ENCODE measurements around the genes CFAP107 and PRAMEF27.

GRCh38 chr1:12178829-12179645 is 12.2 kb downstream of the TNFRSF1B start:
- PRO-cap: no peak
- RAMPAGE, long total RNA, 2 experiments: no peak in any of the 2 experiments

DNA sequence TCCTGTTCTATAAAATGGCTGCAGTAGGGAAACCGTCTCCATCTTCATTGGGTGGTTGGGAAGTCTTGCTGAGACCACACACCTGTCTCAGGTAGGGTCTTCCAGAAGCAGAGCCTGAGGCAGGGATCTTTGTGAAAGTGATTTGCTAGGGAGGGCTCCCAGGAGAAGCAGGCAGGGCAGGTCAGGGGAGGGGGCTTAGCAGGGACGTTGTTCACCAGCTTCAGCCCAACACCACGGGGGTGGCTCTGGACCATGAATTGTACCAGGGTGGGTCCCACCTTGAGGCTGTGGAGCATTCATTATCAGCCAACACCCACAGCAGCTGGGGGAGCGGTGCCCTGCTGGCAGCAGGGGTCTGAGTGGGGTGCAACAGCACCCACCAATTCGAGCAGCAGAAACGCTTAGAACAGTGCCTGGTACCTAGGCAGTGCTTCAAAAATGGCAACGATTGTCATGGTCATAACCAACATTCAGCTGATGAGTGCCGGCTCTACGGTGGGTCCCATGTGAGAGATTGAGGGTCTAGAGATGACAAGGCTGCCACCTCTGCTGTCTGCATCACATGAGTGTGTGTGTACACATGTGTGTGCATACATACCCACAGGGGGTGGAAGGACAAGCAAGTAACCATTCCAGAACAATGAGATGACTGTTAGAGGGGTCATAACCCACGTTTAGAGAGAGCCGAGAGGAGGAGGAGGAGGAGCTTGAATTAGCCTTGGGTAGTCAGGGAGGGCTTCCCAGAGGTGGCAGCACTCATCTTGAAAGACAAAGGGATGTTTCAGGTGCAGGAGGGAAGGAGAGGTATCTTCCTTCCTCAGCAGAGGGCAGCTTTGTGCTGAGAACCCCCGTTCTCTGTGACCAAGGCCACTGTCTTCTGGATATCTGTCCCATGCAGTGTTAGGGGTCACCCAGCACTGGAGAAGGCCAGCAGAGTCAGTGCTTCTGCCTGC is 21.1 kb downstream of the TNFRSF1B start:
- PRO-cap: no peak
- RAMPAGE, long total RNA, 2 experiments: no peak in any of the 2 experiments

GRCh38 chr1:12342449-12343015 is 112.7 kb downstream of the VPS13D start:
- PRO-cap: no peak
- RAMPAGE, long total RNA, 2 experiments: no peak in any of the 2 experiments

DNA sequence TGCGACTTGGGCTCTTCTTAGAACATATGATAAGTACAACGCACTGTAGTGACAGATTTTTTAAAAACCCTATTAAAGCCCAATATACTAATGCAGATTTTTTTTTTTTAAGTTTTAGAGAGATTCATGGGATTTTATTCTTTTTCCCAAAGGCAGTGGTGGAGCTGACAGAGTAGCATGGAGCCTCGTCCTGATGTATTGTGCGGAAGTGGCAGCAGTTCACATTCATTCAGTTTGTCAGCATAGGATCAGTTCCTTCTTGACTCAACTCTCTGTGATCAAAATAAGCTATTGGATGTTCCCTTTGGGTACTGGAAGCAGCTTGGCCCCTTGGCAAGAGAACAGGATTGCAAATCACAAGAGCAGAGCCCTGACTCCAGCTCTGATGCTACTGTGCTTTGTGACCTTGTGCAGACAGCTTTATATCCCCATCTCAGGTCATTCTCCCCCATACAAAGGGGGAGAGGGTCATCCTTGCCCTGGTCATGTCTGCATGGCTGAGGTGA is 143.1 kb downstream of the DHRS3 start:
- PRO-cap: no peak
- RAMPAGE, long total RNA, 2 experiments: no peak in any of the 2 experiments

DNA sequence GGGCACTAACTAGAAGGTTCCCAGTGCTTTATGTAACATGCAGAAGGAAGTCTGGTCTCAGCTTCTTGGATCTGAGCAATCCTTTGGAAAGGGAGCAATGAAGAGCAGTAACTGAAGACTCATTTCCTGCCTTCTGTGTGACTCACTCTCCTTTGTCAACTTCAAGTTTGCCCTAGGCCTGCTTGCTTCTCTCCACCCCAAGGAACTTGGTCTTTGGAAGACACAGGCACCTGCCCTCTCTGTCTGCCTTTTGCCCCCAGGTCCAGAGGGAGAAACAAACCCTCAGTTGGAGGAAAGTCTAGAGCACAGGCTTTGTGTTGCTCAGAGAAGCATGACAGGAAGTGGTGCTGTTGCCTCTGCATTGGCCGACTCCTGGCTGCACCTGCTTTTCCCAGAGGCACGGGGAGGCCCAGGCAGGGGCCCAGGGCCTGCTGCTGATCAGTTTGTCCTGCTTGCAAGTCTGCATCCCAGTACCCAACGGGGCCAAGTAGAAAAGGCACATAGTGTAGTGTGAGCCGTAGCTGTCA is 137.2 kb downstream of the DHRS3 start:
- PRO-cap: no peak
- RAMPAGE, long total RNA, 2 experiments: no peak in any of the 2 experiments

DNA sequence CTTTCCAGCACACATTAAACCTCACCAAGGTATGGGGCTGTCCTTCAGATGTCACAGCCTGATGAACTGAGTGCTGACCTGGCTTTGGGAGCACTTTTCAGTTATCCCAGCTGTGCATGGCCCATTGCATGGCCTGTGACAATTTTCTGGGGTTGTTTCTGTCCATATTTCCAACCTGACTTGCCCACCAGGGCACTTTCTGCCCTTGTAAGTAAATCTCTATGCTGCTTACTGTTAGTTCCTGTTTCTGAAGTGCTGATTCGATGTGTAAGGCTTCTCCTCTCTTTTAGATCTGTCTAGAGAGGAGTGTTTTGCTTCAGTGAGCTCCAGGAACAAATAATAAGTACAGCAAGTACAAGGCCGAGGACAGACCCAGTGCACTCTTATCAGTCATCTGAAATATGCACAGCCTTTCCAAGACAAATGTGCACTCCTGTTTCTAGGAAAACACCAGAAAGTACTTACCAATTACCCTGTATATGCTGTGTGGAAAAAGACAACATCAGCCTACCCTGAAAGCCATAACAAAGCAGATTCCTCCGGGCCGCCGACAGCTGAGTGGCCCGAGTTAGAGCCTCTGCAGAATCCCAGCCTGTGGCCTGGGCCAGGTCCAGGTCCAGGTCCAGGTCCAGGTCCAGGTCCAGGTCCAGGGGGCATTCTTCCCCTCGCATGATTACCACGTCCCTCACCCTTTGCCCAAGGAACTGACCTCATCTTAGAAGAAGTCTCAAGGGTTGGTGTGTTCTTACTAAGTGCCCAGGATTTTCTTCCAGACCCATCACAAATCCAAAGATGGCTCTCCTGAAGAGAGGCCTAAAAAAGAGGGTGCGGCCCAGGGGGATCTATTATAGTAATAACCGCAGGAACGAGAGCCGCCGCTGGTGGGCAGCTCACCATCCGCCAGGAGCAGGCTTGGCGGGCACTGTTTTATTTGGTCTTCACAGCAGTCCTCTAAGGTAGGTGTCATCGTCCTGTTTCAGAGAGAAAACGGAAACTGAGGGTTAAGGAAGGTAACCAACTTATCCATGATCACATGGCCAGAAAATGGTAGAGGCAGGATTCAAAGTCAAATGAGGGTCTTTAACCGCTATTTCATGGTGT is 121.4 kb downstream of the DHRS3 start:
- PRO-cap: no peak
- RAMPAGE, long total RNA, 2 experiments: no peak in any of the 2 experiments

GRCh38 chr1:12519654-12520208 is 98.3 kb downstream of the DHRS3 start:
- PRO-cap: no peak
- RAMPAGE, long total RNA, 2 experiments: no peak in any of the 2 experiments

- PRO-cap: no peak
- RAMPAGE, long total RNA, 2 experiments: no peak in any of the 2 experiments
Measured at GRCh38 chr1:12548809-12549384, 69.1 kb downstream of the DHRS3 start.

DNA sequence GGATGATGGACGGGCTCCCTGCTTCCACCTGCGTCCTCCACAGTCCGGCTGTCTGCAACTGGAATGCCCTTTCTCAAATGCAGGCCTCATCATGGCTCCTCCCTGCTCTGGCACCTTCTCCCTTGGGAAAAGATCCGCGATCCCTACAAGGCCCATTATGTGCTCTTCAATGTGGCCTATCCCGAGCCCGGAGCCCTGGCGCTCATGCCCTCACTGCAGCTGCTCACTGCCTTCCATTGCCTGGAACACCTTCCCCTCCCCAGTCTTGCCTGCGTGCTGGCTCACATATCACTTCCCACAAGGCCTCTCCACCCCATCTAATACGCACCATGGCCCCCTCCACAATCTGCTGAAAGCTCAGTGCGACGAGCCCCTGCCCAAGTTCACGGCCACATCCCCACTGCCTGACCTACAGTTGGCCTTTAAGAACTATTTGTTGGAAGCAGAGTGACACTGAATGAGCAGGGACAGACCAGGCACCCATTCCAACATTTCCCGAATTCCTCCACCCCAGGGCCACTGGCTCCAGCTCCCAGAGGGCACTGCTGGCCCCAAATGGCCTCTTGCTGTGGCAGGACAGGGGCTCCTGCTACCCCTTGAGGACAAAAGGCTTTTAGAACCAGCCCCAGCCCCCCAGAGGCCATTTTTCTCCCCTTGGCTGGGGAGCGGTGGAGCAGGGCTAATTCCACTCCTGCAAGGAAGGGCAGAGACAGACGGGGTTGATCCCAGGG is 64.9 kb downstream of the DHRS3 start:
- PRO-cap: no peak
- RAMPAGE, long total RNA, 2 experiments: no peak in any of the 2 experiments

DNA sequence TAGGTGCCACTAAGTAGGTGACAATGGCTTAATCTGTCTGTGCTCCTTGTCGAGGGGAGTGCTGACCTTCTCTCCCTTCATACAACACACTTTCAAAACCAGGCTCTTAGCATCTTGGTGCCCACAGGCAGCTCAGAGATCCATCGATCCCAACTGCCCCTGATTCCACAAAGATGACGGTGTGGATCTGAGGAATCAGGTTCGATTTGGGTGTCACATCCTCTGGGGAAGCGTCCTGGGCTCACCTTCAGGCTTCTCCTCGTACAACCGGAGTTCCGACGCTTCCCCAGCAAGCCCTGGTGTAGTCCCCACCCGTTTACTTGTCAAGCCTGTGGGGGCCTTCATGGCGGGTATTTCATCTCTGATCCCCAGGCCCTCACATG is 48.0 kb downstream of the DHRS3 start:
- PRO-cap: no peak
- RAMPAGE, long total RNA, 2 experiments: no peak in any of the 2 experiments

DNA sequence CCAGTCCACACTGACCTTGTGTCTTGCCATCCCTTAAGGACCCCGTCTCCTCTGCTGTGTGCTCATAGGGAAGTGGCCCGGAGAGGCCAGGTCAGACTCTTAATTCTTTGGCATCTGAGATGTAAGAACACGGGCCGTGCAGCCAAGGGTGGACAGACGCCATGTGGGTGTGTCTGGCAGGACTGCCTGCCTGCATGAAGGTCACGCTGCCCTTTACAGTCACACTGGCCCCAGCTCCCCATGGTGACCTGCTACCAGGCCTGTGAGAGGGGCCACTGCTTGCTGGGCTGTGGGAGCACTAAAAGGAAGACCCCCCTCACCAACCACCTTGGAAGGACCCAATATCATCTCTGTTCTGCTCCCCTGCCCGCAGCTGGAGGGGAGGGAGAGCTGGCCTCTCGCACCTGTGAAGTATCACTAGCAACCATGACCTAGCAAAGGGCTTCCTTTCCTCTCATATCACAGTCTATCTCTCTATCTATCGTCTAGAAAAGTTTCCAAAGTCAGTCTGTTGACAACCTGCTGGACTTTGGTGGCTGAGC is 17.6 kb downstream of the DHRS3 start:
- PRO-cap: no peak
- RAMPAGE, long total RNA, 2 experiments: no peak in any of the 2 experiments

DNA sequence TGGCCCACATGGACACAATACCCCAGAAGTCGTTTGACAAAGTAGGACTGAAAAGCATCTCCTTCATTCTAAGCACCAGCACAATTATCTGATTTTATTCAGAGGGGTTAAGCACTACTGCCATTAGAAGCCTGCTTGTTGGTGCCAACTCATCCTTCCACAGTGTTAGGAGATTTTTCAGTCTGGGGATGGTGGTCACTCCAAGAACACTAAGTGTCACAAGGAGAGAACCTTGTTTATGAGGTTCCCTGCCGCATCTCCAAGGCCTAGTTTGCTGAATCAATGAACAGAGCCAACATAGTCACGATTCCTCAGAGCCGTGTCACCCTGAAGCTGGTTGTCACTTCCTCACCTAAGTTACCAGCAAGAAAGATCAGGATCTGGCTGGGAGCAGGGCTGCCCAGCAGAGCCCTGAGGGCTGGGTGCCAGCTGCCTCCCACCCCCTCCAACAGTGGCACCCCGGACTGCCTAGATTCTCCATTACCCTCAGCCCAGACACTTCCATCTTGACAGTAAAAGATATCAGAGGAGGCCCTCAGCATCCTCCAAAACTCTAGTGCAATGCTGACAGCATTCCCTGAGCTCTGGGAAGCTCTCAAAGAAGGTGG is 8.9 kb downstream of the DHRS3 start:
- PRO-cap: no peak
- RAMPAGE, long total RNA, 2 experiments: no peak in any of the 2 experiments

- PRO-cap: bidirectional peak, plus-strand start at chr1:12619228, minus-strand start at chr1:12619106
- RAMPAGE, long total RNA, 2 experiments: no peak in any of the 2 experiments
Measured at GRCh38 chr1:12618956-12619803, 1.2 kb upstream of the DHRS3 start.

DNA sequence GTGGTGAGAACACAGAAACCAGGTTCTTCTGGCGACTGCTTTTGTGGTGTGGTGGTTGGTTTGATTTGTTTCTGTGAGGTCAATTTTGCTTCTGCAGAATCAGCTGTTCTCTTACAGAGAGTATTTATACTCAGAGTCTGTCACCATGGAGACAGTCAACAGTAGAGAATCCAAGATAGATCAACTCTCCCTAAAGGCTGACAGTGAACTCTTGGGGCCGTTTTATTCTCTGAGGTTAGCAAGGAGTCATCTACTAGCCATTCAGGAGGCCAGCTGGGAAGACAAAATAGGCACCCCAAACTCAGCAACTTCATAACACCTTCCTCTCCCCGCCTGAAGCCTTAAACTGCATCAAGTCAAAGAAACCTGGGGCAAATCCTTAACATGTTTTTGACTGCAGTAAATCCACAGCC is at the start of gene CFAP107:
CFAP107 (plus strand) TSS at position 154 of the 413 bp plus-strand sequence.
- PRO-cap: no peak
- RAMPAGE, long total RNA, 2 experiments: no peak in any of the 2 experiments

- PRO-cap: no peak
- RAMPAGE, long total RNA, 2 experiments: no peak in any of the 2 experiments
Measured at GRCh38 chr1:13056411-13056812, at the start of gene PRAMEF27. PRAMEF27 (minus strand) TSS chr1:13056575.

GRCh38 chr1:13593483-13594295 is 10.1 kb downstream of the PDPN start:
- PRO-cap: bidirectional peak, plus-strand start at chr1:13594139, minus-strand start at chr1:13593959
- RAMPAGE, long total RNA, 2 experiments: no peak in any of the 2 experiments

DNA sequence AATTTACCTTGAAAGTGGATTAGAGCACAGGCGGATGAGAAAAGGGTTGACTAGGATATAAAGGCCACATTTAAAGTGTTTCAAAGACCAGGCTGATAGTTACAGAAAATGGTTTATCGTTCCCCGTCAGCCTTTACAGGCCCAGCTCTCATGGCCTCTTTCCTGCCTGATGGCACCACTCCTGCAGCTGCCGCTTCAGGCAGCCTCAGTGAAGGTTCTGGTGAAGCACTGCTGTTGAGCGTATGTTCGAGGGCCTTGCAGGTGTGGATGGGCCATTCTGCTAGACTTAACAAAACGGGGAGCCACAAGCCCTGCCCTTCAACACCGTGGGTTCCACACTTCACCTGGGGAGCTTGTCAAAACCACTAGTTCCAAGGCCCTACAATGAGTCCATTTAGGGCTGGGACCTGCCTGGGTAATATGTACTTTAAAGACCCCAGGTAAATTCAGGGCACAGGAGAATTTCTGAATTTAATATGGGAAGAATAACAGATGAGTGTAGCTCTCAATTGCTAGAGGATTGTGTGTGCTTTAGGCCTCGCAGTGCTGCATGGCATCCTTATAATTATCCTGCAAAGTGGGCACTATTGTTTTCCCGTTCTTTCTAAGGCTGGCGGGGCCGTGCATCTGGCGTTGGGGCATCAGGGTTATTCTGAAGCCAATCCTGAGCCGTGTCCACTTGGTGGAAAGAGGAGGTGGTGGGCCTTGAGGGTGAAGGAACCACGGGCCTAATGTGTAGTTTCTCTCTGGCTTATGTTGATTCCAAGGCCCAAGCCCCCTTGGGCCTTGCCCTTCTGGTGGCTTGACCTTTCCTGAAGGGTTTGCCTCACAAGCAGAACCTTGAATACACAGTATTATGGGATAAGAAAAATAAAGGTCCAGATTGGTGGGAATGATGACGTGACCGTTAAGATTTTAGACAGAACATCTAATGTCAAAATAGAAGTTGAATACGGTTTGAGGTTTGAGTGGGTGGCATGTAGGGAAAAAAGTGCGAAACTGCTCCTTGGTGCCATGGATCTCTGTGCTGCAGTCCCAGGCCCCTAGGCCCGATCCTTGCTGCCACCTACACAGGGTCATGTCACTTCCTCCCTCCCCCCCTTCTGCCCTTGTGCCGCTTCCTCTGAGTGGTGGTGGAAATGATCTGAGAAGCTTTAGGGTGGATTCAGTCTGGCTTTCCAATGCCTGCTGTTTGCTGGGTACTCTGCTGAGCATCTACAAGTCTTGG is 90.2 kb downstream of the PRDM2 start:
- PRO-cap: no peak
- RAMPAGE, long total RNA, 2 experiments: no peak in any of the 2 experiments

DNA sequence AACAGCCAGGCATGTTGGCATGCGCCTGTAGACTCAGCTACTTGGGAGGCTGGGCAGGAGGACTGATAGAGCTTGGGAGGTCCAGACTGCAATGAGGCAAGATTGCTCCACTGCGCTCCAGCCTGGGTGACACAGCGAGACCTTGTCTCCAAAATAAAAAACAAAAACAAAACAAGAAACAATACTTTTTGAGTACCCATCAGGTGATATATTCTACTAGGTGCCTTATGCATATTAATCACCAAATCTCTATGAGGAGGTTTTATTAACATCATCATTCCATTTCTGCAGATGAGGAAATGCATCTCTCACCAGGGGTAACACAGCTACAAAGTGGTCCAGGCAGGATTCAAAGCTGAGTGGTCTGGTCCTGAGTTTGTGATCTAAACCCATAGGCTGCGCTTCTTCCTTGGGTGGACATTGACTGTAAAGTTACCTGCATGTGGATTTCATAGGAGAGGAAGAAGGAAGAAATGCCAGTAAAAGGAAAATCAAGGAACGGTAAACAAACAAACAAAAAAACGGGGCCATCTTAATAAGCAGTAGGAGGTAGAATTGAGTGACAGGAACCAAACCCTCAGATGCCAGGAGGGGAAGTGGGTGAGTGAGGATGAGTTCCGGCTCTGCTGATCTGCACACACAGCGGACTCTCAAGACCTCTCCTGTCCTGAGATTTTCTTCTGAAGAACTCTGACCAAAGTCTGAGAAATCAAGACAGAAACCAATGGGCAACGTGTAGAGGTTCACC is 323.4 kb downstream of the PRDM2 start:
- PRO-cap: no peak
- RAMPAGE, long total RNA, 2 experiments: no peak in any of the 2 experiments

- PRO-cap: no peak
- RAMPAGE, long total RNA, 2 experiments: no peak in any of the 2 experiments
Measured at GRCh38 chr1:14522285-14522751, 76.2 kb upstream of the KAZN start.

GRCh38 chr1:14673209-14673674 is 74.8 kb downstream of the KAZN start:
- PRO-cap: no peak
- RAMPAGE, long total RNA, 2 experiments: no peak in any of the 2 experiments